Cytotoxic T cell (primary cell): ENCODE measurements around a stretch of chr1.

DNA sequence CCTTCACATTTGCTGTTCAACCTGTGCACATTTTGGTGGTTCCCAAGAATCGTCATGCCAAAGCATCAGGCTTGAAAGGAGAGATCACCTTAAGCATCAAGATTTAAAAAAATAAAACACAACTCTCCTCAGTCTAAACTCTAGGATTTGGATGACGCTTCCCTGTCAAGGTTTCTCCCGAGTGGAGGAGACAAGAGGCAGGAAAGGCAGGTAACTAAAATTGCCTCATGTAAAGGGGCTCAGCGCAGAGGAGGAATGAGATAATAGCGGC is 446 bp upstream of the FNBP1L start:
- PRO-cap, 2 experiments: no peak in any of the 2 experiments

GRCh38 chr1:93612841-93613413 is 68.7 kb downstream of the BCAR3 start:
- PRO-cap, 2 experiments: no peak in any of the 2 experiments

GRCh38 chr1:93628215-93629148 is 53.2 kb downstream of the BCAR3 start:
- PRO-cap, 2 experiments: no peak in any of the 2 experiments

GRCh38 chr1:93638597-93638822 is 43.1 kb downstream of the BCAR3 start:
- PRO-cap, 2 experiments: no peak in any of the 2 experiments

DNA sequence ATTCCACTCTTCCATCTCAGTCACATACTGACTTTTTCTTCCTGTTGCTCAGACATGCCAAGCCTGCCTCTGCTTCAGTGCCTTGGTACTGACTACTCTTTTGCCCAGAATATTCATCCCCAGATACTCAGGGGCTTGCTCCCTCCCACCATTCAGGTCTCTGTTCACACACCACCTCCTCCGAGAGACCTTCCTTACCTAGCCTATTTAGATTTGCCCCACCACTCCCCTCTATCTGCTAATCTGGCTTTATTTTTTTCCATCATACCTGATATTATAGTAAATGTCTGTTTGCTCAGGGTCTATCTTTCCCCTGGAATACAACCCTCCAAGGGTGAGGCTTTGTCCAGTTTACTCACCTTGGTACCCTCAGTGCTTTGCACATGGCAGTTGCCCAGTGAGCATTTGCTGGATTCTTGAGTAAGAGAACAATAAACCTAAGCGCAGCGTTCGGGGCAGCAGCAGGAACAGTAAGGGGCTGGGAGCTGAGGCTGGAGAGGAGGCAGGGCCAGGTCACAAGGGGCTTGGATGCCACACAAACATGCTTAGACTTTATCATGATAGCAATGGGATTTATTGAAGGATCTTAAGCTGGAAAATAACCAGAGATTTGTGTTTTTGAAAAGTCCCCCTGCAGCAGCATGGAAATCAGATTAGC is 26.9 kb downstream of the BCAR3 start:
- PRO-cap, 2 experiments: no peak in any of the 2 experiments

- PRO-cap, 2 experiments: no peak in any of the 2 experiments
Measured at GRCh38 chr1:93662654-93663473, 18.8 kb downstream of the BCAR3 start.

GRCh38 chr1:93680620-93681503 is 775 bp downstream of the BCAR3 start:
- PRO-cap, 2 experiments: no peak in any of the 2 experiments

DNA sequence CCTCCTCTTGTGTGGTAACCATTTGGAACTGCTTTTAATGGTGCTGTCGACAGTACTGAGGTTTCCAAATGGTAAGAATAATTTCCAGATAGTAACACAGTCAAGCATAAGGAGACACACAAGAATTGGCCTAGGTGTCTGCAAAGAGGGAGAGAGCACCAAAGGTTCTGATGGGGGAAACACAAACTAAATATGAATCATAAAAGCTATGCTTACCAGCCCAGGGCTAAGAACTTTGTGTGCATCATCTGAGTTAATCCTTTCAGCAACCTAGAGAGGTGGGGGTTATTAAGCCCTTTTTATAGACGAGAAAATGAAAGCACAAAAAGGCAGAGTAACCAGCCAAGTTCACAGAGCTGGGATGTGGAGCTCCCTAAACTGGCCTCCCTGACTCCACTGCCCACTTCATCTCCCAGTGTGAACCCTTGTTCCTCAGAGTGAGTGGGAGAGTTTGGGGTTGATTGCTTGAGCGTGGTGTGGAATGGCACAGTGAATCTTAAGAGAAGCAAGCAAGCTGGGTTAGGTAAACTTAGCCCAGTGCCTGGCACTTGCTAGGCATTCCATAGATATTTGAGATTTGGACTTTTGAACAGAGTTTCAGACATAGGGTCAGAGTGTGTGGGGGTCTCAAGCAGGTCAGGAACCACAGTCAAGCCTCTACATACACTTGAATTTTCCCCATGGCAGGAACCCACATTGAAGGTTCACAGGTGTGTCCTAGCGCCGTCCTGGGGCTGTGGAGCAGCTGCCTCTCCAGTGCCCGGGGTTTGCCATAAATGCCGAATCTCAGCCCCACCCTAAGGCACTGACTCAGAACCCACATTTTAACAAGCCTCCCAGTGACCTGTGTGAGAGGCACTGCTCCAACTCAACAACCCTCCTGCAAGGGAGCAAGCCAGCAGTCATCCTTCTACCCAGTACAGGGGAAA is 10.9 kb upstream of the BCAR3 start:
- PRO-cap, 2 experiments: no peak in any of the 2 experiments

DNA sequence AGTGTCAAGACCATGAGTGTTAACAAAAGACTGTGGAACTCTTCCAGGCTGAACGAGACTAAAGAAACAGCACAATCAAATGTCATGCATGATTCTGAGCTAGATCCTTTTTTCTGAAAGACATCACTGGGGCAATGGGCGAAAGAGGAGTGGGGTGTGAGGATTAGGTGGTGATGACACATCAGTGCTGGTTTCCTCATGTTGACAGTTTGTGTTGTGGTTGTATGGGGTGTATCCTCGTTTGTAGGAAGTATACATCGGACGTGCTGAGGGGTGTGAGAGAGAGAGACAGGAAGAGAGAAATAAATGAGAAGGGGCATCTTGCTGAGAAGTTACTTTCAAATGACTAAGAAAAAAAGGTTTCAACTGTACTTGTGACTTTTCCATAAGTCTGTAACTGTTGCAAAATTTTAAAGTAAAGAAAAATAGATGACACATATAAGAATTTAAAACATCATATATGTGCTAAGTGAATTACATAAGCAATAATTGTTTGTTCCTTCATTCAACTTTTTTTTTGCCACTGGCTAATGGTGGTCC is 103.4 kb downstream of the ABCA4 start:
- PRO-cap, 2 experiments: peak in 1 of 2 experiments; most common minus-strand start position 60 of the sequence (in 1)

DNA sequence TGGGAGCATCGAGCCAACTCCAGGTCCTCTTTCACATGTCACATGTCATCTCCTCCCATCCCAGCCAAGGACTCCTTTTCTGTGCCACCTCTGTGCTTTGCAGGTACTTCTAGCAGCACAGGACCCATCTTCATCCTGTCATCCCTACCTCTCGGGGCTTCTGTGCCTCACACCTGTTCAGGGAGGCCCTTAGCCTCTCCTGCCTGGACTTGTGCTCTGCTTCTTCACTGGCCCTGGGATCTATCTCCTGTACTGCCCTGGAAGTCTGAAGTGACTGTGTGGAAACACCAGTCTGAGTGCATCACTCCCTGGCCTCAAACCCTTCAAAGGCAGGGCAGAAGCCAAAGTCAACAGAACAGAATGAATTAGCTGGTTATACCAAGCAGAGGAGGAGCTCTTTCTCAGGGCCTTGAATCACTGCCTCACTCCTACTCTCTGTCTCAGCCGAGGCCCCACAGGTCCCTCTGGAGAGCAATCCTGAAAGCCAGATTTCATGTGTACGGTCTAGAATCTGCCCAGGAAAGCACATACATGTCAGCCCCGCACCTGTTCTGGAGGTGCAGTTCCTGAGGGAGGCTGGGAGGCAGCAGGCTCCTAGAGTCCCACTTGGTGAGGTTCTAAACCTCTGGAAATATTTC is 98.5 kb downstream of the ABCA4 start:
- PRO-cap, 2 experiments: no peak in any of the 2 experiments

GRCh38 chr1:94039936-94040413 is 81.0 kb downstream of the ABCA4 start:
- PRO-cap, 2 experiments: no peak in any of the 2 experiments

GRCh38 chr1:94063121-94063773 is 57.7 kb downstream of the ABCA4 start:
- PRO-cap, 2 experiments: no peak in any of the 2 experiments

GRCh38 chr1:94125640-94125963 is 4.7 kb upstream of the ABCA4 start:
- PRO-cap, 2 experiments: no peak in any of the 2 experiments

- PRO-cap, 2 experiments: no peak in any of the 2 experiments
Measured at GRCh38 chr1:94125973-94126261, 5.0 kb upstream of the ABCA4 start.

GRCh38 chr1:94173887-94174525 is 53.1 kb upstream of the ABCA4 start:
- PRO-cap, 2 experiments: no peak in any of the 2 experiments

DNA sequence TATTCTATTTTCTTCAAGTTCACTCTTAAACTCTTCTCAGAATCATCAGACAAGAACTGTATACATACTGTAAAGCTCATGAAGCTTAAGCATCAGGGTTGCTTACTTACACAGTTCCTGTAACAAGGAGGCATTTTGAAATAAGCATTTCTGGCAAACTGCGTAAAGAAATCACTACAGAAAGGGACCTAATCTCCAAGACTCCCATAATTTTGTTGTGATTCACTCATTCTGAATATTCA is 8.6 kb upstream of the ARHGAP29 start:
- PRO-cap, 2 experiments: no peak in any of the 2 experiments

GRCh38 chr1:94535954-94536532 is 5.5 kb downstream of the F3 start:
- PRO-cap, 2 experiments: no peak in any of the 2 experiments

GRCh38 chr1:94536910-94537642 is 4.5 kb downstream of the F3 start:
- PRO-cap, 2 experiments: no peak in any of the 2 experiments

DNA sequence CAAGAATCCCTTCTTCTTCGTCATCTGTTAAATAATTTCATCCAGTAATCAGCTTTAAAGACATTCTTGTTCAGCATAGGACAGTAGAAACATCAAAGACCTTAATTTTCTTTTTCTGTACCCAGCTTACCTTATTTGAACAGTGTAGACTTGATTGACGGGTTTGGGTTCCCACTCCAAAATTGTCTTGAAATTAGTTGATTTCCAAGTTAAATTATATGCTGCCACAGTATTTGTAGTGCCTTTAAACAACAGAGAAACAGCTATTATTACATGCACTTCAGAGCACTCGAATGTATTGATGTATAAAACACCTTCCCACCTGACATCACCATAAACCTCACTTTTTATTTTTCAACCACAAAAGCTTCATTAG is 1.4 kb downstream of the F3 start:
- PRO-cap, 2 experiments: no peak in any of the 2 experiments

GRCh38 chr1:94540503-94541168 is 923 bp downstream of the F3 start:
- PRO-cap, 2 experiments: no peak in any of the 2 experiments